Neural cell (in vitro differentiated cells): Measurements from ENCODE around the genes XG and PNPLA4.

DNA sequence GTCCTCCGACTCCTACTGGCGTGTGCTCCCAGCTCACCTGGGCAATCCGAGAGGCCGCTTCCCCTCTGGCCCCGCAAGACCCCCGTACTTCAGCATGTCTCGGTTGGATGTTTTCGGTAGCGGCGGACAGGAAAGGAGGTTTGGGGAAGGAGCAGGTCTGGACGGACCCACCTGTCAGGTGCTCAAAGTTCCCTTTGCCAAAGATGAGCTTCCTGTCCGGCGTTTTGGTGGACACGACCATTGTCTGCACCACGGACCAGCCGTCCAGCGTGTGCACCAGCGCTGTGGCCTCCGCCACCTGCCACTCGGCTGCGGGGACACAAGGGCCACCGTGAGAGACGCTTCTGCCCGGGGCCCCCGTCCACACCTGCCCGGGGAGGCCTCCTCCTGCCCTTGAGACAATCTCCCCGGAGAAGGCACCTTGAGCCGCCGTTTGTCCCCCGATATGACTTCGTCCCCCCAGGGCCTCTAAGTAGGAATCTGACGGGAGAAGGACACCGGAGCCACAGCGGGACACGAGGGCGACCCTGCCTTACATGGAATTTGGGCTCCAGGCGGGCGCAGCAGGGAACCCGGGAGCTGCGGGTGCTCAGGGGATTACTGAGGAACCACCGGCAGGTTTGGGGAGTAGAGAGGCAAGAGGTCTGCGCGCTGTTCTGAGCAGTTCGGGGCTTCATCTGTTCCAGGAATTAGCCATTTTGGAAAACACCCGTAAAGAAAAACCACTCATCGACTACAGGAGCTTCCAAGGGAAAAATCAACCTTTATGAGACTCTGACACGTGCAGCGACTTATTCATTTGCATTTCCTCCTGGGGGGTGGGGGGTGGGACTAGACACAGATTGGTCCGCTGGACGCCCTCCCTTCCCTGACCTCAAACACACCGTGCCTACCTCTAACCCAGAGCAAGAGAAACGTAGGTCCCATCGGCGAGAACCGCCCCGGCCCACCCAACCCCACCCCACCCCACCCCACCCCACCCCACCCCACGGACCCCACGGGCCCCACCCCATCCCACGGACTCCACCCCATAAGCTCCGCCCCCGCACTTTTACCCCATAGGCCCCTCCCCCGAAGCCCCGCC lies 1.5 kb downstream of the GTPBP6 start:
- RAMPAGE, long total RNA, result no peak

DNA sequence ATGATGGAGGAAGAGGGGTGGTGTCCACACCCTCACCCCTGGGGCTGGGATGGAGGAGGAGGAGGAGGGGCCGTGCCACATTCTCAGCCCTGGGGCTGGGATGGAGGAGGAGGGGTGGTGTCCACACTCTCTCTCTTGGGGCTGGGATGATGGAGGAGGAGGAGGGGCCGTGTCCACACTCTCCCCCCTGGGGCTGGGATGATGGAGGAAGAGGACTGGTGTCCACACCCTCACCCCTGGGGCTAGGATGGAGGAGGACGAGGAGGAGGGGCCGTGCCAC lies 231.7 kb downstream of the CRLF2 start:
- RAMPAGE, long total RNA, result no peak

GRCh38 chrX:1026261-1026688 lies 186.2 kb downstream of the CRLF2 start:
- RAMPAGE, long total RNA, result no peak

DNA sequence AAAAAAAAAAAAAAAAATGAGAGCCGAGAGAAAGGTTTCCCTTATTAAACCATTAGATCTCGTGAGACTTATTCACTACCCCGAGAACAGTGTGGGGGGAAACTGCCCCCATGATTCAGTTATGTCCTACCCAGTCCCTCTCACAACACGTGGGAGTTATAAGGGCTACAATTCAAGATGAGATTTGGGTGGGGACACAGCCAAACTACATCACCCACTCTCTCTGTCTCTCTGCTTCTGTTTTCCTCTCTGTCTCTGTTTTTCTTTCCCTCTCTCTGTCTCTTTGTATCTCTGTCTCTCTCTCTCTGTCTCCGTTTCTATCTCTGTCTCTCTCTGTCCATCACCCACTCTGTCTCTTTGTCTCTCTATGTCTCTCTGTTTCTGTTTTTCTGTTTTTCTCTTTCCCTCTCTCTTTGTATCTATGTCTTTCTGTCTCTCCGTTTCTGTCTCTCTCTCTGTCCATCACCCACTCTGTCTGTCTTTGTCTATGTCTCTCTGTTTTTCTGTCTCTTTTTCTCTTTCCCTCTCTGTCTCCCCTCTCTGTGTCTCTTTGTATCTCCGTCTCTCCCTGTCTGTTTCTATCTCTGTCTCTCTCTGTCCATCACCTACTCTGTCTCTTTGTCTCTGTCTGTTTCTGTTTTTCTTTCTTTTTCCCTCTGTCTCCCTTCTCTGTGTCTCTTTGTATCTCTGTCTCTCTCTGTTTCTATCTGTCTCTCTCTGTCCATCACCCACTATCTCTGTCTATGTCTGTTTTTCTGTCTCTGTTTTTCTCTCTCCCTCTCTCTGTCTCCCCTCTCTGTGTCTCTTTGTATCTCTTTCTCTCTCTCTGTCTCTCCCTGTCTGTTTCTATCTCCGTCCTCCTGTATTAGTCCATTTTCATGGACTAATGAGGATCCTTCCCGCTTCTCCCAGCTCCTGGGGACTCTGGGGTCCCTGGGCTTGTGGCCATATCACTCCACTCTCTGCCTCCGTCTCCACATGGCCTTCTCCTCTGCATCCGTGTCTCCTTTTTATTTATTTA lies 25.5 kb downstream of the IL3RA start:
- RAMPAGE, long total RNA, result no peak

- RAMPAGE, long total RNA, result no peak
These were observed 2.1 kb downstream of the SLC25A6 start for GRCh38 chrX:1389733-1390289.

DNA sequence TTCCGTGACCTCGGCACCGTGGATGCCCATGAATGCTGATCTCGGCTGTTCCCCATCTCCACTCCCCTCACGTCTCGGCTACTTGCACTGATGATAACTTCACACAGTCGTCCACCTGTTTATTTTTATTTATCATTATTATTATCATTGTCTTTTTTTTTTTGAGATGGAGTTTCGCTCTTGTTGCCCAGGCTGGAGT lies 23.3 kb upstream of the SLC25A6 start:
- RAMPAGE, long total RNA, result no peak

DNA sequence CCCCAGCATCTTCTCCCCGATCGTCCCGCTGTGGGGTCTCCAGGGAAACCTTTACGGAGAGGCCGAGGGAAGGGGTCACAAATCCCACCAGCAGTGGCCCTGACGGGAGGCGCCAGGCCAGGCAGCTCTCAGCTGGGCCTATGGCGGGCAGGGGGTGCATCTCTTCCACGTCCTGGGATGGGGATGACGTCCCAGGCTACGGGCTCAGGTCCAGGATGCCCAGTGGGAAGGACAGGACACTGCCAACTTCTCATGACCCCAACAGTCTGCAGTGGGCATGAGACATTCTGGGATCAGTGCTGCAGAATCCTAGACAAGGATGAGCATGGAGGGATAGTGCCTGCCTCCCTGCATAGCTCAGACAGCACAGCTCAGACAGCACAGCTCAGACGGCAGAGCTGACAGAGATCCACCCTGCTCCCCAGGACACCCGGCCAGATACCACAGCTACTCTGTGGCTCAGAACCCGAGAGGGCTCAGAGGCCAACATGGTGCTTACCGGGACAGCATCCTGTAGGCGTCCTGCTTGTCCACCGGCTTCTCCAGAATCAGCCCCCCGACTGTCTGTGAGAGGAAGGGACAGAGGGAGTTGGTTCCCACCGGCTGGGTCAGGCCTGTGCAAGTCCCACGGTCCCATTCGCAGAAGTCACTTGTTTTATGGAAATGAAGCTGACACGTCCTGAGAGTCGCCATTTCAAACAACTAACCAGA lies 17.4 kb downstream of the ASMTL start:
- RAMPAGE, long total RNA, result no peak

DNA sequence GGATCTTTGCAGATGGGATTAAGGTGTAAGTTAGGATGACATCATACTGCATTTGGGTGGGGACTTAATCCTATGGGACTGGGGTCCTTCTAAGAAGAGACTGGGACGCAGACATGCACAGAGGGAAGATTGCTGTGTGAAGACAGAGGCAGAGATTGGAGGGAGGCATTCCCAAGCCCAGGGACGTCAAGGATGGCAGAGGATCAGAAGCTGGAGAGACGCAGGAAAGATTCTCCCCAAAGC lies 11.8 kb downstream of the P2RY8 start:
- RAMPAGE, long total RNA, result no peak

- RAMPAGE, long total RNA, result no peak
These were observed 5.7 kb downstream of the P2RY8 start for GRCh38 chrX:1530828-1532057.

- RAMPAGE, long total RNA, result no peak
These were observed 158.3 kb downstream of the DHRSX start for GRCh38 chrX:2342528-2342725.

DNA sequence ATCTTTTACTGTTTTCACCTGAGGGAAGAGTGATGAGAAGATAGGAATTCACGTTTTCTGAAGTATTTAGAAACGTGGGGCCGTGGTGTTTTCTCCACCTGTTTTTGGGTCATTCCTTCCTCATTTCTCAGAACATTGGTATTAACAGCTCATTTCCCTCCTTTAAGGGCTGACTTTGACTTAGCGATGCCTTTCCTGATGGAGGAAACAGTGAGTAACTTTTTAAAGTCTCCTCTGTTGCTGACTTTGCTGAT lies 80.3 kb upstream of the CD99 start:
- RAMPAGE, long total RNA, result no peak

- RAMPAGE, long total RNA, result no peak
These were observed 40.5 kb upstream of the CD99 start for GRCh38 chrX:2650608-2651047.

DNA sequence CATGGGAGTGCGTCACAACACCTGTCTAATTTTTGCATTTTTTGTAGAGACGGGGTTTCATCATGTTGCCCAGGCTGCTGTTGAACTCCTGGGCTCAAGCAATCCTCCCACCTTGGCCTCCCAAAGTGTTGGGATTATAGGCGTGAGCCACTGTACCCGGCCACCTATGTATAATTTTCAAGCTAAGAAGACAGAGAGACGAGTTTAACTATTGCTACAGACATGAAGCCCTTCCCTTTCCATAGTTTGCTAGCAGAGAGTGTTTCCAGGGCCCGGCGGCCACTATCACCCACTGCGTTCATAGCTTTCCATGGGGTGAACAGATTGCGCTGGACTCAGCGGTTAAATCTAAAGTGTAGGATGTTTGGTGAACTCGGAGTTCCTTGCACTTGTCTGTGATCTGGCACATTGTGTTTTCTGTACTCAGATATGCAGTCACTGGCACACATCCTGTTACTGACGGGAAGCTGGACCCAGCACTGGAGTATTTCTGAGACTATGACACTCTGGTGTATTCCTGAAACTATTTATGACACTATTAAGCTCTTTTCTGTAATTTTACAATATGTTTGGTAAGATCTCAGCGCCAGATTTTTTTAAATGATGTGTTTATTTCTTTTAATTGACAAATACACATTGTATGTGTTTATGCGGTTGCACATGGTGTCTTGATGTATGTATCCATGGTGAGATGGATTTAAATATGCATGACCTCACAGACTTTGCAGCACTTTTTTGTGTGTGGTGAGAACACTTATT lies 13.9 kb downstream of the CD99 start:
- RAMPAGE, long total RNA, result no peak

GRCh38 chrX:2751629-2752452 lies at the start of gene XG:
Gene XG (plus strand): TSS chrX:2752040.
- RAMPAGE, long total RNA, result no peak

- RAMPAGE, long total RNA, result no peak
These were observed 129.8 kb upstream of the PRKX start for GRCh38 chrX:3843192-3843635.

DNA sequence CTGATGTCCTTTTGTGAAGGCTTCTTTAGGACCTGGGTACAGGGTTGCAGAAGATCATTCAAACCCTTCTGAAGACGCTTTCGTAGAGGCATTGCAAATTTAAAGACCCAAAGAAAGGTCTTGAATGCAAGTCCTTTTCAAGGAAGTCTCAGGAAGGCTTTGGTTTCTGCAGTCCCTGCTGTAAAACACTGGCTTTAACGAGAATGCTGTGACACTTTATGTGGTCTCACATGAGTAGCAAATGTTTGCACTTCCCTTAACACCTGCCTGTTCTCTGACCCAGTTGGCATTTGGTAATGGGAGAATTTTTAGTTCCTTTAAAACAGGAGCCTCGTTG lies 330.4 kb upstream of the PRKX start:
- RAMPAGE, long total RNA, result no peak

DNA sequence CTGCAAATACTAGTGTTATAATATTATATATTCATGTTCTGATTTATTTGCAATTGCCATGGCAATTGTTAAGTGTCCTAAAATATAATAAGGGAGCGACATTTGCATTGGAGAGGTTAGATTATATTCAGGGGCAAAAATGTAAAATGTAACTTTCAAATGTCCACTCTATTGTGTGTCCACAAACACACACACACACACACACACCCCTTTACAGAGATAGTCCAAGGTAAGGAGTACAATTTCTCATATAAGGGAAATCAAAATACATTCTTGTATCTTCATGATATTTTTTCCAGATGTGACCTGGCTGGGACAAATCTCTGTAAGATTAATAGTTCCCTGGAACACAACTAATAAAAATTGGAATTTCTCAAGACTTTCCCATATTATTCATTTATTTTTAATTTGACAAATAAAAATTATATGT lies 847.1 kb upstream of the PRKX start:
- RAMPAGE, long total RNA, result no peak

DNA sequence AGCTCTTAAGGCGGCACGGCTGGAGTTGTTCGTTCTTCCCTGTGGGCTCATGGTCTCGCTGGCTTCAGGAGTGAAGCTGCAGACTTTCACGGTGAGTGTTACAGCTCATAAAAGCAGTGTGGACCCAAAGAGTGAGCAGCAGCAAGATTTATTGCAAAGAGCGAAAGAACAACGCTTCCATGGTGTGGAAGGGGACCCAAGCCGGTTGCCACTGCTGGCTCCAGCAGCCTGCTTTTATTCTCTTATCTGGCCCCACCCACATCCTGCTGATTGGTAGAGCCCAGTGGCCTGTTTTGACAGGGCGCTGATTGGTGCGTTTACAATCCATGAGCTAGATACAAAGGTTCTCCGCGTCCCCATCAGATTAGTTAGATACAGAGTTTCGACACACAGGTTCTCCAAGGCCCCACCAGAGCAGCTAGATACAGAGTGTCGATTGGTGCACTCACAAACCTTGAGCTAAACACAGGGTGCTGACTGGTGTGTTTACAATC lies 154.9 kb upstream of the VCX3A start:
- RAMPAGE, long total RNA, result no peak

- RAMPAGE, long total RNA, result no peak
These were observed 76.2 kb upstream of the STS start for GRCh38 chrX:7071283-7071767.

DNA sequence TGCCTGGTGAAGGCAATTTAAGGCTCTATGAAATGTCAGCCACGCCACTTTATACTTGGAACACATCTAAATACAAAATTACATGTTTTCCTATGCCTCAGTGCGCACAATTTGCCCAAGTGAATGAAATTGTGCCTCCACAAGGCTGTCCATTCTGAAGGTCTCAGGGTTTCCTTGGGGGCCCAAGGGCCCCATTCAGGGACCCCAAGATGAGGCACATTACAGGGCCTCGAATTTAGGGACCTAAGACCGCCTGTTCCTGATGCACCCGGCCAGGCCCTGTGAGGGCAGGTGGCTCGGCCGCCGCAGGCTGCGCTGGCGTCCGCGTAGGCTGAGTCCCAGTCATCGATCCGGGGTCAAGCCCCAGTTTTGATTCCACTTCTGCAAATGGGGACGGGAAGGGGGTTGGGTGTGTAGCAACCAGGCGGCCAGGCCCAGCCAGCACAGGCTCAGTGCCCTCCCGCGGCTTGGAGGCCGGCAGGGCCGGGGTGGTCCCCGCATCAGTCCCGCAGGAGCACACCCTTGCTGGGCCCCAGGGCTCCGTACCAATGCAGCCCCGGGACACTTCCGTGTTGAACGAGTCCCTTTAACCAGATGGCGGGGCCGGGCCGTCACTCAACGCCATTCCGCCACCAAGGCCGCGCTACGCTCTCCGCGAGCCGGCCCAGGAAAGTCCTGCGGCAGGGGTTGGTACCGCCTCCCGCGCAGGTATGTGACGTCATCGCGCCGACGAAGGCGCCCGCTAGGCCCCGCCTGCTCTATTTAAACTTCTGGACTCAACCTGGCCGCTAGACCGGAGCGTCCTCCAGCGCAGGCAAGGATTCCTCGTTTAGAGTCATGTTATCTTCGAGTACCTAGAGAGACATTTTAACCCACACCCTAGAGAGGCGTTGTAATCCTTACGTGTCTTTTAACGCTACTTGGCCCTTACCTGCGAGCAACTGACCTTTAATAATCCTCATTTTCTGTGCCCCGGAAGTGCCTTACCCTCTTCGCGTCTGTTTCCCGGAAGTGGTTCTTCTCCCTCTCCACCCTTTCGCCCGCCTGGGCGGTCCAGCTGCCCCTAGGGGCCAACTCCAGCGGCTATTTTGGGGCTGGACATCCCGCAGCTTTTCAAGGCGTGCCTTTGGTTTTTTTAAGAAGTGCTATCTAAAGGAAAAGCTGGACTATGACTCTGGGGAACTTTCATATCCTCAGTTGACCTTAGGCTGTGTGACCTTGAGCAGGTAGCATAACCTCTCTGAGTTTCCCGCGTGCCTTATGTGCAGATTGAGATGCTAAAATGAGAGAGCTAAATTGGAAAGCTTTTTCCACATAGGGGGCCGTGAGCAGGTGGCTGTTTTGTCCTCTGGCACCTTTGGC lies at the start of gene PNPLA4:
PNPLA4 (minus strand) TSS at position 674 of the 1,362 bp plus-strand sequence.
- RAMPAGE, long total RNA, result no peak